Mammary epithelial cell (primary cell): ENCODE results near the genes MRTFB and NPIPA3.

DNA sequence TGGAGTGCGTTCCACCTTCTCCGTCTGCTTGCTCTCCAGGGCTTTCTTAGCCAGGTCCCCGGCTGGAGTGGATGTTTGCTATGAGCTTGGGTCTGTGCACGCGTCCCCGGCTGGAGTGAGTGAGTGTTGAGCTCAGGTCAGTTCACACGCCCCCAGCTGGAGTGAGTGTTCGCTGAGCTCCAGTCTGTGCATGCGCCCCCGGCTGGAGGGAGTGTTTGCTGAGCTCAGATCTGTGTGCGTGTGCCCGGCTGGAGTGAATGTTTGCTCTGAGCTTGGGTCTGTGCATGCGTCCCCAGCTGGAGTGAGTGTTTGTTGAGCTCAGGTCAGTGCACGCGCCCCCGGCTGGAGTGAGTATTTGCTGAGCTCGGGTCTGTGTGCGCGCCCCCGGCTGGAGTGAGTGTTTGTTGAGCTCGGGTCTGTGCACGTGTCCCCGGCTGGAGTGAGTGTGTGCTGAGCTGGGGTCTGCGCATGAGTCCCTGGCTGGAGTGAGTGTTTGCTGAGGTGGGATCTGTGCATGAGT is 284.1 kb downstream of the SNX29 start:
- CAGE, long polyA plus RNA = no peak
- RRBS = 100% methylated on average over 3 of the region's 24 CpGs

GRCh38 chr16:12421160-12422006 is 382.3 kb downstream of the CPPED1 start:
- CAGE, long polyA plus RNA = no peak
- RRBS = no CpG with 5 or more reads among the region's 7 CpGs

GRCh38 chr16:12535991-12536241 is 267.8 kb downstream of the CPPED1 start:
- CAGE, long polyA plus RNA = no peak
- RRBS = no CpG with 5 or more reads among the region's 7 CpGs

DNA sequence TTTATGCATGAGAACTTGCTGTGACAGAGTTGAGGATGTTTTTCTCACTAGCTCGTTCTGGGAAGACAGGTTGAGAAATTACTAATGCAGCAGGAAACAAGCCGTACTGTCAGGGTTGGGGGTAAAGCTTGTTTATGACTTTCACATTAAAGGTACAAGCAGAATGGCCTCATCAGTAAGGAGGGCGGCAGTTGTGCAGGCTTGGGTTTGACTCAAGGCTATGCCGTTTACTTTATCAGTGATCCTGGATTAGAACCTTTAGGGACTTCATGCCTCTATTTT is 267.5 kb downstream of the CPPED1 start:
- CAGE, long polyA plus RNA = no peak
- RRBS = no CpG with 5 or more reads among the region's 4 CpGs

- CAGE, long polyA plus RNA = no peak
- RRBS = no CpG with 5 or more reads among the region's 8 CpGs
Measured at GRCh38 chr16:12552352-12552864, 251.3 kb downstream of the CPPED1 start.

- CAGE, long polyA plus RNA = no peak
- RRBS = no CpG with 5 or more reads among the region's 4 CpGs
Measured at GRCh38 chr16:12899663-12900110, 1.7 kb upstream of the SHISA9 start.

GRCh38 chr16:13098657-13099110 is 197.3 kb downstream of the SHISA9 start:
- CAGE, long polyA plus RNA = no peak
- RRBS = no CpG with 5 or more reads among the region's 2 CpGs

- CAGE, long polyA plus RNA = no peak
- RRBS = no CpG with 5 or more reads among the region's 10 CpGs
Measured at GRCh38 chr16:13994540-13995006, 74.6 kb downstream of the ERCC4 start.

- CAGE, long polyA plus RNA = no peak
- RRBS = no CpG with 5 or more reads among the region's 1 CpG
Measured at GRCh38 chr16:13995310-13995623, 75.3 kb downstream of the ERCC4 start.

DNA sequence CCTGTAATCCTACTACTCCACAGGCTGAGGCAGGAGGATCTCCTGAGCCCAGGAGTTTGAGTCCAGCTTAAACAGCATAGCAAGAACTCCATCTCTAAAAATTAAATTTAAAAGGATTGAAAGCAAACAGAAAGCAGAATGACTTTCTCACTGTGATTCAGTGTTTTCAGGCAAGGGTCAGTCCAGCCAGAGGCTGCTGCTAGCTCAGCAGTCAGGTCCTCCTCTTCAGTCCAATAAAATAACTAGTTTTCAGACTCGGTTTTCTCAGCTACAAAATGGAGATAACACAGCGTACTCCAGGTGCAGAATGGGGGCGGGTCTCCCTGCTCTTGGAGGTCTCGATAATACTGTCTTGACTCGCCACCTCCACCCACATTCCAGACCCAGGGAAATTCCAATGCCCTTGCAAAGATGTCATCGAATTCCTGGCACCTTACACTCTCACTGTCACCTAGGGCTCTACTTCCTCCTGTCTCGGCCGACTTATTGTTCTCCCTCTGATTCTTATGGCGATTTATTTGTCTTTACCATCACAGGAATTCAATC is 20.6 kb upstream of the MRTFB start:
- CAGE, long polyA plus RNA = no peak
- RRBS = no CpG with 5 or more reads among the region's 9 CpGs

- CAGE, long polyA plus RNA = no peak
- RRBS = 2% methylated on average over 16 of the region's 112 CpGs
Measured at GRCh38 chr16:14070920-14071993, at the start of gene MRTFB. MRTFB (plus strand) TSS chr16:14071319.

DNA sequence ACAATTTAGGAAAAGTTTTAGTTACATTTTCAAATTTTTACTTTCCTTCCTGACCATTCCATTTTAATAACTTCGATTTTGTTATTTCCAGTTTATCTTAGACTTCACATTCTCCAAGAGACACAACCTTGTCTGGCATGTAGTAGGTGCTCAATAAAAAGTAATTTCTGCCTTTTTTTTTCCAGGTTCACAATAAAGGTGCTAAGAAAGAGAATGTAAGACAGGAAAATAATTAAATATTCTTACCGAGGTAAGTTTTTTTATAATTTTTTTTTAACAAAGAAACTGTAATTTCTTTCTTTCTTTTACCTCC is 7.9 kb downstream of the MRTFB start:
- CAGE, long polyA plus RNA = no peak
- RRBS = no CpG with 5 or more reads among the region's 2 CpGs

DNA sequence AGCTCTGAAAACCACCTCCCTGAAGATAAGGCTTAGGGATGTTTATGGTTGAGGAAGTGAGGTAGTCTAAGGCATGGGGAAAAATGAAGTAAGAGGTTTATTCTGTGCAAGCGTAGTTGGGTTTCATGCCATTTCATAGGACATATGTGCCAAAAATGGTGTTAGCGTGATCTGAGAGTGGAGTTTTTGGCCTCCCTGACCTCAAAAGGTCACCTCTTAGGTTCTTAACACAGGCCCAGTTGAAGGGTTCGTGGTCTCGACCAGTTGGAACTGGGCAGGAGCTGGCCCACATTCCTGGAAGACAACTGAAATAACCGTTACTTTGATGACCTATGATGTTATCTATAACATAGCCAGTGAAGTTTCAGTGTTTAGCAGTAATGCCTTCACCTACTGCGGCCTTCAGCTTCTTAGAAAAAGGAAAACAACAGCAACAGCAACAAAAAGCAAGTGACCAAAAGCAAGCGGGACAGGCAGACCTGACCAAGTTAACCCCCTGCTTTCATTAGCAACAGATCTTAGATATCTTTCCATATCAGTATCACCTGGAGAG is 57.1 kb downstream of the MRTFB start:
- CAGE, long polyA plus RNA = no peak
- RRBS = no CpG with 5 or more reads among the region's 7 CpGs

DNA sequence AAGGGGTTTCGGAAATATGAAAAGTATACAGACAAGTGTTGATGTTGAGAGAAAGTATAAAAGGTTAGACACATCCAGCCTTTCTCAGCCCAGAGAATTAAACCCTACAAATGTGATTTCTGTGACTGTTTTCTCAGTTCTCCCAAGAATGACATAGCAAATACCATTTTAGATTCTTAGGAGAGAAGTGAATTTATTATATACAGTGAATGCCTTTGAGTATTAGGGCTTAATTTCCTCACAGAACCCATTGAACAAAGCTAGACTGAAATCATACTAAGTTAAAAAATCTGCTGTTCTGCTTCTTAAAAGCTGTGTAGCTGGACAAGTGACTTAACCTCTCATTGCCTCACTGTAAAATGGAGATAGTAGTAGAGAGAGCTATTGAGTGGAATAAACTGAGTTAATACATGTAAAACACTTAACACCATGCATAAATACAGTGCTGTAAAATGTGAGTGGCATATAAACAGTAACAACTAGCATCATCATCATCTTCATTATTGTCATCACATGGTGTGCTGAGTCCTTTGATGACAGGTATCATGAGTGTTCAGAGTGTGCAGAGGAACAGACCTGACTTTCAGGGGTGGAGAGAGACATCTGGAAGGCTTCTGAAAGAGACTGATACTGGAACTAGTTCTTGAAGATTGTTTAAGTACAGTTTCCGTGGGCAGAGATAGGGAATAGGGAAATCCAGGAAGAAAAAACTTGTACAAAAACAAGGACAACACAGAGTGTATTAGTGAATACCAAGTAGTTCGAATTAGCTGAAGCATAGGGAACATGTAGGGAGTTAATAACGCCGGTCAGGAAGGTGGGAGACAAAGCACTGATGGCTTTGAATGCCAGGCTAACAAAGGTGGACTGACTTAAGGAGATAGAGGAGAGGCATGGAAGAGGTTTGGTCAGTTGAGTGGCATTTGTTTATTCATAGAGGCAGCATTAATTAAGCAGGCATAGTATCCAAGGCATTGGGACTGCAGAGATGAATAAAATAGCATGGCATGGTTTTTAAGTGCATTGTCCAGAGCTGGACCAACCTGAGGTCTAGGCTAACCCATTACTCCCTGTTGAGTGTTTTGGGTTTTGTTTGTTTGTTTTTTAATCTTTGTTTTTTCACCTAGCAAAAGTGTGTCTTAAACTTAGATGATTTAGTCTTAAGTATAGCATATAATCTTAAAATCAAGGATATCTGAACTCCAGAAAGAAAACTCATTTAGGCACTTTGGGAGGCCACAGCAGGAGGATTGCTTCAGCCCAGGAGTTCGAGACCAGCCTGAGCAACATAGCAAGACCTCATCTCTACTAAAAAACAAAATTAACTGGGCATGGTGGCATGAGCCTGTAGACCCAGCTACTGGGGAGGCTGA is 105.7 kb downstream of the MRTFB start:
- CAGE, long polyA plus RNA = no peak
- RRBS = no CpG with 5 or more reads among the region's 6 CpGs

DNA sequence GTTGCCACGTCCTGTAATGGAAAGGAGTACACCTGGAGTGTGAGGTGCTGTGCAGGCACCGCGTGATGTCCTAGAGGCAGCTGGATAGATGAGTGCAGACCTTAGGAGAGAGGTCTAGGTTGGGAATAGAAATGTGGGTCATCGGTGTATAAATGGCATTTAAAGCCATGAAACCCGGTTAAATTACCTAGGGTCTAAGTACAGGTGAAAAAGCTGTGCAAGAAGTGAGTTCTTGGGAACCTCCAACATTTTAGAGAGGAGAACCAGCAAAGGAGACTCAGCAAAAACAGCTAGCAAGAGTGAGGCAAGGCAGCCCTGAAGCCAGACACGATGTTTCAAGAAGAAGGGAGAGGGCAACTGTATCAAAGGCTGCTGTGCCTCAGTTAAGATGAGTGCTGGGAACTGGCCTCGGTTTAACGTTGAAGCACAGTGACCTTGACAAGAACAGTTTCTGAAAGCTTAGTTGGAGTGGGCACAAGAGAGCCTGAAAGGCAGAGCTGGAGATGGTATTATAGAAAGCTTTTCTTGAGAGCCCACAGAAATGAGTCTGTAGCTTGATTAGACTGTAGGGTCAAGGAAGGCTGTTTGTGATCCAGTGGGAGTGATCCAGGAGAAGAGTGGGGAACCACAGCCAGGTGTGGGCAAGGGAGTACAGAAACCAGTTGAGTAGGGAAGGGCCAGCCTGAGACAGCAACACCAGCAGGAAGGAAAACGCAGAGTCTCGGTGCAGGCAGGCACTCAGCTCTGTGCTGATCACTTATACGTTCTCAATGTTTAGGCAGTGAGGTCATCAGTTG is 166.1 kb downstream of the MRTFB start:
- CAGE, long polyA plus RNA = no peak
- RRBS = no CpG with 5 or more reads among the region's 11 CpGs

DNA sequence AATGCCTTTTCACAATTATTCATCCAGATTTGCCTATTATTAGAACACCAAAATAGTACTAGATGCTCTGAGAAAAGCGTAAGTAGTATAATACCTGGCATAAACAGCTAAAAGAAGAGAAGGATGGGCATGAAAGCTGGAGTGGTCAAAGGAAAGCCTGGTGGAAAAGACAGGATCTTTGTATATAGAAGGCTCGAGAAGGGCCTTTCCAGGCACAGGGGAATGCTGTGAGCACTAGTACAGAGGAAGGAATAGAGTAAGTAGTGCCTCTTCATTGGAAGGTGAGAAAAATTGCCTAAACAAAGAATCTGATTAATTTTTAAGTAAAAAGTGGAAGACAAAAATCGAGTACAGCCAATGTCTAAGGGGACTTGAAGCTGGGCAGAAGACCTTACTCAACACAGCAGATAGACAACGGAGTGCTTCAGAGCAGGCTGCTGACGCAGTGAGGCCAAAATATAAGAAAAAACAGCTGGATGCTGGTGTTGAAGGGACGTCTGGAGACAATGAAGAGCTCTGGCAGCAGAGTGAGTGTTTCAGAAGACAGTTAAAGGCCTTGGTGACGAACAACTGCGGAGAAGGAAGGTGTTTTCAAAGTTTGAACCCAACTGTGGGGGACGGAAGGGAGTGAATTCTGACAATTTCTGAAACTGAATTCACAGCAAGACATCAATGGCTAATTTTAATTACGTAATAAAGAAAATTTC is 169.7 kb downstream of the MRTFB start:
- CAGE, long polyA plus RNA = no peak
- RRBS = no CpG with 5 or more reads among the region's 10 CpGs

GRCh38 chr16:14246591-14247604 is 175.8 kb downstream of the MRTFB start:
- CAGE, long polyA plus RNA = no peak
- RRBS = no CpG with 5 or more reads among the region's 22 CpGs

DNA sequence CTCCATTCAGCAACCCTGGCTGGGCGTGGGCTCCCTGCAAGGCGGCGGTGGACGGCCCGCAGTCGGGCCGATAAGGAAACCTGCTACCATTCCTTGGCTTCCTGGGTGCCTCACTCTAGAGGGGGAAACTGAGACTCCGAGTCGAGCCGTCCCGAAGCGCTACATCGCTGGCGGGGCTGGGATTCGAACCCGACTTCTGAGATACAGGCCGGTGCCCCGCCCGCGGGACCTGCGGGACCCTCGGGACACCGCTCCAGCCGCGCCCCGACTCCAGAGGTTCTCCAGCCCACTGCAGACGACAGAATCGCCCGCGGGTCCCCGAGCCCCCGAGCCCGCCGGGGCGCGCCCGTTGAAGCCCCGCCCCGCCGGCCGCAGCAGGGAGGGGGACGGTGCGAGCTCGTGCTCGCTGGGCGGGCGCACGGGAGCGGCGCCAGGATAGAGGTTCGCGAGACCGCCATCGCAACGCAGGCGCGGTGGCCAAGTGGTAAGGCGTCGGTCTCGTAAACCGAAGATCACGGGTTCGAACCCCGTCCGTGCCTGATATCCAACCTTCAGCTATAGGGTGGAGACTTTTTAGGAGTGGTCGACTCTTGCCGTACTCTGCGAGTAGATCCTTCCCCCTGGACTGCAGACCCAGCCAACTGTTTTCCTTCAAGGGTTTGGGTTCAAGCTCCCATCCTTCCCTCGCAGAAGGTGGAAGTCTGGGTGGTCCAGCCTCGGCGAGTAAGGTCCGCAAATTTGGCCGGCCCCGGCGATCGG is 214.5 kb downstream of the MRTFB start:
- CAGE, long polyA plus RNA = no peak
- RRBS = no CpG with 5 or more reads among the region's 76 CpGs

DNA sequence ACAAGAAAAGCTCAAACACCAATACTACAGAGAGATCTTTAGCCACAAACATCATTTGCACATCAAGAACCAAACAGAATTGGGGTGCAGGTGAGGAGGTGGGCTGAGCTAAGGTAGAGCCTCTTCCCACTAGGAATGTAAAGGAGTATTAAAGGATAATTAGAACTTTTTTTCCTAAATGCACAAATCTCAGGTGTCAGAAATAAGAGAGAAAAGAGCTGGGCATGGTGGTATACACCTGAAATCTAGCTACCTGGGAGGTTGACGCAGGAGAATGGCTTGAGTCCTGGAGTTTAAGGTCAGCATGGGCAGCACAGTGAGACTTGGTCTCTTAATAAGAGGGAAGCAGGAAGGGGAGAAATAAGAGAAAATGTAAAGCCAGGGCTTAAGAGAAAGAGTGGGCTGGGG is 107.9 kb downstream of the PARN start:
- CAGE, long polyA plus RNA = no peak
- RRBS = no CpG with 5 or more reads among the region's 1 CpG

DNA sequence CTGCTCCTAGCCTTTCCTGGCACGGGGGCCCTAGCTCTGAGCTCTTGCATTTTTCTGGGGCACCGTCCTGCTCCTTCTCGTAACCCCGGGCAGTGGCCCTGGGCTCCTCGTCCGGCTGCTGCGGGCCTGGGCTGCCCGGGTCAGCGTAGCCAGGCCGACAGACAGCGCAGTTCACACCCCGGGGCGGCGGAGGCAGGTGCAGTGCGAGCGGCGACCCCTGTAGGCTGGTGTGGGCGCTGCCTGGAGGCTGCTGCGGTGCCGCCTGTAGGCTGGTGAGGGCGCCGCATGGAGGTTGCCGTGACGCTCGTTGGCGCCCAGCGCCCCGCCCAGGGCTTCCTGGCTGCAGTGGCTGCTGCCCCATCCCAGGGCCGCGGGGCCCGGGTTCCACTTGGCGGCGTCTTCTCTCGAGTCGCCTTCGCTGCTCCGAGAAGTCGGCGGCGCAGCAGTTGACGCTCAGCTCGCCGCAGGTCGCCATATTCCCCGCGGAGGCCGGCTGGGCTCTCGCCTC is at the start of gene NPIPA3:
TSS of gene NPIPA3 (plus strand) at position 329 of the 508 bp plus-strand sequence.
- CAGE, long polyA plus RNA = no peak
- RRBS = no CpG with 5 or more reads among the region's 48 CpGs